Upper lobe of left lung (tissue), 5 donors: ENCODE results near the gene ERMARD.

GRCh38 chr6:167238084-167238483, 53.0 kb upstream of the UNC93A start:
- PRO-cap, 2 experiments, result no peak in any of the 2 experiments
- RAMPAGE, long total RNA, 4 experiments, result no peak in any of the 4 experiments

GRCh38 chr6:167421179-167421696, 96.4 kb downstream of the TTLL2 start:
- PRO-cap, 2 experiments, result no peak in any of the 2 experiments
- RAMPAGE, long total RNA, 4 experiments, result no peak in any of the 4 experiments

- PRO-cap, 2 experiments, result no peak in any of the 2 experiments
- RAMPAGE, long total RNA, 4 experiments, result no peak in any of the 4 experiments
Observed at GRCh38 chr6:167495486-167495864, 170.6 kb downstream of the TTLL2 start.

DNA sequence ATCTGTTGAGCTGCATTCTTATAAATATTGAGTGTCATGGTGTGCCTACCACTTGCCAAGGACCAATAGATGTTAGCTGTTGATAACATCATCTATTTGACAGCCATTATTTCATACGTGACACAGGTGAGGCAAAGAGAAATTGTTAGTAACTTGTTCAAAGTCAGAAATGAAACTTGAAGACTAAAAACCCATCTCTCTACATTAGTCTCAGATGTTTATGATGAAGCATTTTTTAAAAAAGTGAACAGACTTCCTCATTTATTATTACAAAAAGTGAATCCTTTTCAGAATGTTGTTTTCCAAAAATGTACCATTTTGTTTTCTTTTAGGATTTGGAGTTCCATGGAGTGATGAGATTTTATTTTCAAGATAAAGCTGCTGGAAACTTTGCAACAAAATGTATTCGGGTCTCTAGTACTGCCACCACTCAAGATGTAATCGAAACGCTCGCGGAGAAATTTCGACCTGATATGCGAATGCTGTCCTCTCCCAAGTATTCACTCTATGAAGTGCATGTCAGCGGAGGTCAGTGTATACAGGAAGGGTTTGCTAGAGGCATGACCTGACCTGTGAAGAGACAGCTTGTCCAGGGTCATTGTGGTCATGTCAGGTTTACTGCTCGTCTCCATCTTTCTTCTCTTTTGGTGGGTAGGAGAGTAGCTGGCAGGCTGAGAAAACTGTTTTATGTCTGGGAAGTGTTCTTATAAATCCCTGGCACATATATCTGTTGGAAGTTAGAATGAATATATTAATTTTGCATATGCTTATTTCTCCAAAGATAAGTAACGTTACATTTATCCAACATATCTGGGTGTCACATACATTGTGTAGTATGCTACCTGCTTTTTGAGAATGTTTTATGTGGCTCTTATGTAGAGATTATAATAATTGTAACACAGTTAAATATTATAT, 37.8 kb downstream of the AFDN start:
- PRO-cap, 2 experiments, result no peak in any of the 2 experiments
- RAMPAGE, long total RNA, 4 experiments, result no peak in any of the 4 experiments

- PRO-cap, 2 experiments, result no peak in any of the 2 experiments
- RAMPAGE, long total RNA, 4 experiments, result start-site peak on the plus strand in 1 of 4 experiments, at chr6:167943144-167943161 at its widest, 78 reads per replicate
Observed at GRCh38 chr6:167942909-167943535, 54.4 kb upstream of the KIF25 start.

DNA sequence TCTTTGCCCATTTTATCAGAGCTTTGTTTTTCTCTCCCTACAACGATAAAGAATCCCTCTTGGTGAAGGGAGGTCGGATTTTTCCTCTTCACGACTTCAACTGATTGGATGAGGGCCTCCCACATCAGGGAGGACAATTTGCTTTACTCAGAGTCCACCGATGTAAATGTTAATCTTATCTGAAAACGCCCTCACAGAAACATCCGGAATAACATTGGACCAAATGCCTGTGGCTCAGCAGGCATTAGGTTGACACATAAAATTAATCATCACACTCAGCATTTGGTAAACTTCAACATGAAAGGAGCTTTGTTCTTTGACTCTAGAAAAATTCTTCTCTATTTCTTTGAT, 7.3 kb upstream of the DACT2 start:
- PRO-cap, 2 experiments, result no peak in any of the 2 experiments
- RAMPAGE, long total RNA, 4 experiments, result no peak in any of the 4 experiments

DNA sequence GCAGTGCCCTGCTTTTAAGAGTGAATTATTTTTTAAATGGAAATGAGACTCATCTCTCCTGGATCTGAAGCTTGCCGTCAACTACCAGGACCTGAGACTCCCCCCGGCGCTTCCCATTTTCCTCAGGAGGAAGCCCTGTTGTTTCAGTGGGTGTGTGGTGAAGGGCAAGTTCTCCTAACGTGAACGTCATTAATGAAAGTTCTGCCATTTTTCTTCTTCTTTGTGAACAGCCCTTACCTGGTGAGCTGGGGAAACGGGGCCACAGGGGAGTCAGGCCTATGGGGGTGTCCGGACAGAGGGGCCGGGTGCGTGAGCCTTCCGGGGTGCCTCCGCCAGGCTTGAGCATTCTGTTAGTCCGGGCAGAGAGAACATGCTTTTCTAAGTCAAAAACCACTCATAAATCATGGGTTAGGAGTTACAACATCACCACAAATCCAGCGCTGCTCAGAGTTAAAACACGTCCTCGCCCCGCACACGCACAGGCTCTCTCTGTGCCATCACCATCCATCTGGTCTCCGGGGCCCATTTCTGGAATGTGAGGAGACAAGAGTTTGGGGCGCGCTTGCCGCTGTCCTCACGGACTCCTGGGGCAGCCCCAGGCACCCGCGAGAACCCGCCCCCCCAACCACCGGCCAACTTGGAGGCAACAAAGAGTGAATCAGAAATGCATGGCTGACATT, 56.5 kb upstream of the SMOC2 start:
- PRO-cap, 2 experiments, result no peak in any of the 2 experiments
- RAMPAGE, long total RNA, 4 experiments, result no peak in any of the 4 experiments

- PRO-cap, 2 experiments, result no peak in any of the 2 experiments
- RAMPAGE, long total RNA, 4 experiments, result no peak in any of the 4 experiments
Observed at GRCh38 chr6:168388492-168389156, 52.4 kb upstream of the SMOC2 start.

DNA sequence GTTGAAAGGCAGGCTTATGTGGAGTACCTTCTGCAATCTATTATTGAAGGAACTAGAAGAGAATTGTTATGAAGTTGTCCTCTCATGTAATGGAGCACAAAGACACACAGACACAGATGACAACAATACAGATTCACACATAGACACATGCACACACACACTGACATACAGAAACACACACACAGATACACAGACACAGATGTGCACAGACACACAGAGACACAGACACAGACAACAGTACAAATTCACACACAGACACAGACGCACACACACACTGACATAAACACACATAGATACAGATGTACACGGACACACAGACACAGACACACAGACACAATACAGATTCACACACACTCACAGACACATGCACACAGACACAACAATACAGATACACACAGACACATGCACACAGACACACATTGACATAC, 183.4 kb downstream of the SMOC2 start:
- PRO-cap, 2 experiments, result no peak in any of the 2 experiments
- RAMPAGE, long total RNA, 4 experiments, result no peak in any of the 4 experiments

- PRO-cap, 2 experiments, result no peak in any of the 2 experiments
- RAMPAGE, long total RNA, 4 experiments, result no peak in any of the 4 experiments
Observed at GRCh38 chr6:169234763-169235268, 18.8 kb downstream of the THBS2 start.

DNA sequence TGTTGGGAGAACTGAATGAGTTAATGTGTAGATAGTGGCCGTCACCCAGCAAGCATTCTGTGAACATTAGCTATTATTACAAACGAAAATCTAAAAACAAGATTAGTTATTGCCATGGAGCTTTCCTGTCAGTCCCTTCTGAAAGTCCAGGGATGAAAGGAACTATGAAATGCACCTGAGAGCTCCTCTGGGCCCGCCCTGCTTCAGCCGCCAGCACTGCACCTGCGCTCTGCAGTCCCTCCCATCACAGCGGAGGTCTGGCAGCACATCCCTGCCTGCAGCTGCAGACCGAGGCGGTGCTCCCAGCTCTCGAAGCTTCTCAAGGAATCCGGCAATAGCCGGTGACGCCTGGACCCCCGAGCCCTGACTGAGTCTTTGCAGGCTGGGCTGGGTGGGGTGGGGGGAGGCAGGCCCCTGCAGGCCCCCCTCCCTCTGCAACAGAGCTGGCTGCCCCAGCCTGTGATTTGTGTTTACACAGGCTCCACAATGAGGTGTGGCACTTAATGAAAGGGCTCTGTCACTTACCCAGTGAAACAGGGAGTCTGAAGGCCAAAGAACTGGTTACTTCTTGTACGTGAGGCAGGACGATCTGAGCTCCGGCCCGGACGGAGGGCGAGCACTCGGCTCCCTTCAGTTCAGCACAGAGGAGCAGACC, 192.0 kb upstream of the THBS2 start:
- PRO-cap, 2 experiments, result no peak in any of the 2 experiments
- RAMPAGE, long total RNA, 4 experiments, result no peak in any of the 4 experiments

GRCh38 chr6:169452111-169453018, 198.7 kb upstream of the THBS2 start:
- PRO-cap, 2 experiments, result no peak in any of the 2 experiments
- RAMPAGE, long total RNA, 4 experiments, result start-site peak on the minus strand in 1 of 4 experiments, at chr6:169452451-169452466 at its widest, 6 reads per replicate

DNA sequence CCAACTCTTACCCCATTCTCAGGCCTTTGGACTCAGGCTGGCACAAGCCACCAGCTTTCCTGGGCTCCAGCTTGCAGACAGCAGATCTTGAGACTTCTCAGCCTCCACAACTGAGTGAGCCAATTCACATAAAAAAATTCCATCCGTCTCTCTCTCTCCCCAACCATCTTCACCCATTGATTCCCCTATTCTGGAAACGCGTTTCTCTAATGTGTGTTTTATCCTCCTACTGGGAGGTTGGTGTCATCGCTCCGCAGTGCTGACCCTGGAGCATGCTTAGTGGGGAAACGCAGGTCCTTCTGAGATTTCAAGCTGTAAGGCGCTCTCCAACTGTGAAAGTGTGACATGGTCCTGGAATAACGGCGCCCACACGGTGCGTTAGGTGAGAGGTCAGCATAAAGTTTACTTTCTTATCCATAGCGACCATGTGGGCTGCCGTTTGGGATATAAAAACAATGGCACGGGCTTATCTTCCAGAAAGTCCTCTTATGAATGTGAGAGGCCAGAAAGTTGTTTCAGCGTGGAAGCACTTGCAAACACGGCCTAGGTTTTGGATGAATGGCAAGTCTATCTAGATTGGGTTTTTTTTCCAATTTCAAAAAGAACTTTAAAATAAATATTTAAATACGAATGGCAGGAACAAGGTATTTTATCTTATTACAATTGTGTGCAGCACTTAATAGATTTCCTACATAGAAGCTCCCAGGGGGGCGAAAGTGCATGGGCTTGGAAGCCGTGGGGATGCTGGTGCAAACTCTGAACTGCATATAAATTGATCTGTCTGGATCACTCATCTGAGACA, 123.8 kb downstream of the WDR27 start:
- PRO-cap, 2 experiments, result no peak in any of the 2 experiments
- RAMPAGE, long total RNA, 4 experiments, result no peak in any of the 4 experiments

DNA sequence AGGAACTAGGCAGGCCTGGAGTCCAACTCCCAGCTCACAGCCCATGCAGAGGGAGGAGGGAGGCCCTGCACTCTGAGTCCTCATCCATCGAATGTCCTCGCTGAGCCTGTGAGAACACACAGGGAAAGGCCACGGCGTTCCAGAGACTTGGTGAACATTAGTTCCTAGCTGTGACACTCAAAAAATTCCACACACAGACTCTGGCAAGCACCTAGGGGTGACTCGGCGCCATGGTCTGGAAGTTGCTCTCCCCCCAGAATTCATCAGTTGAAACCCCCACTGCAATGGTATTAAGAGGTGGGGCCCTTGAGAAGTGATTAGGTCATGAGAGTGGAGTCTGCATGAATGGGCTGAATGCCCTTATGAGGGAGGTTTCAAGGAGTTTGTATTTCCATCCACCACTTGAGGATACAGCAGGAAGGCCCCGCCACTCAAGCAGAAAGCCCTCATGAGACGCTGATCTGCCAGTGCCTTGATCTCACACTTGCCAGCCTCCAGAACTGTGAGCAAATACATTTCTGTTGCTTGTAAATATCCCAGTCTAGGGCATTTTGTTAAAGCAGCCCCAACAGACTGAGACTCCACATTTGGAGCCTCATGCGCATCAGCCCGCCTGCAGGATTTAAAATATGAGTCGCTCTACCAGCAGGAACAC, 73.9 kb downstream of the WDR27 start:
- PRO-cap, 2 experiments, result no peak in any of the 2 experiments
- RAMPAGE, long total RNA, 4 experiments, result start-site peak on the minus strand in 1 of 4 experiments, centred at position 149 of the sequence, 6 reads per replicate

DNA sequence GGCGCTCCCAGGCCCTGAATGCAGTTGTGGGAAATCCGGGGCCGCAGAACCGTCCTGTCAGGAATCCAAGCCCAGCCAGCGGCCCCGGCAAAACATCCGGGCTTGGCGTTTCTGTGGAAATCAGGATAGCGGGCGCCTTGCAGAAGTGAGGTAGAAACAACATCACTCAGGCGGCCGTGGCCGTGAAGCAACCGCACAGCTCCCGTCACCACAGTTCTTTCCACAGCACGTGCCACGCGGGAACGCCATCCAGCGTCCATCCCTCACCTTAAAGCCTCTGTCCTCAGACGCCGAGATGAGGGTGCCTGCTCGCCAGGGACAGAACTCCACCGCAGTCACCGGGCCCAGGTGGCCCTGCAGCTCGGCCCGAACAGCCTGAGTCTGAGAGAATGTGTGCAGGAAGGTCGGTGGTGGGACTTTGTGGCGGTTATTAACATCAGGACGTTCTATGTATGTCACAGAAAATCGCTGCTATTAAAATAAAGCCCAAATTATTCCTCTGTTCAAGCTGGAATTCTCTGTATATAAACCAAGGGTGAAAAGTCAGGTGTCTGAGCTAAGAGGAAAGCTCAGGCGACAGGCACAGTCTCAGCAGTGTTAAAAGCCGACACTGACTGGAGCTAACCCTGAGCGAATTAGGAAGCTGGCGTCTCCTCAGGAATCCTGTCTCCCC, 34.0 kb downstream of the WDR27 start:
- PRO-cap, 2 experiments, result no peak in any of the 2 experiments
- RAMPAGE, long total RNA, 4 experiments, result no peak in any of the 4 experiments

- PRO-cap, 2 experiments, result peak in 1 of 2 experiments; most common minus-strand start chr6:169670067 (in 1)
- RAMPAGE, long total RNA, 4 experiments, result no peak in any of the 4 experiments
Observed at GRCh38 chr6:169669835-169670316, 32.0 kb downstream of the WDR27 start.

DNA sequence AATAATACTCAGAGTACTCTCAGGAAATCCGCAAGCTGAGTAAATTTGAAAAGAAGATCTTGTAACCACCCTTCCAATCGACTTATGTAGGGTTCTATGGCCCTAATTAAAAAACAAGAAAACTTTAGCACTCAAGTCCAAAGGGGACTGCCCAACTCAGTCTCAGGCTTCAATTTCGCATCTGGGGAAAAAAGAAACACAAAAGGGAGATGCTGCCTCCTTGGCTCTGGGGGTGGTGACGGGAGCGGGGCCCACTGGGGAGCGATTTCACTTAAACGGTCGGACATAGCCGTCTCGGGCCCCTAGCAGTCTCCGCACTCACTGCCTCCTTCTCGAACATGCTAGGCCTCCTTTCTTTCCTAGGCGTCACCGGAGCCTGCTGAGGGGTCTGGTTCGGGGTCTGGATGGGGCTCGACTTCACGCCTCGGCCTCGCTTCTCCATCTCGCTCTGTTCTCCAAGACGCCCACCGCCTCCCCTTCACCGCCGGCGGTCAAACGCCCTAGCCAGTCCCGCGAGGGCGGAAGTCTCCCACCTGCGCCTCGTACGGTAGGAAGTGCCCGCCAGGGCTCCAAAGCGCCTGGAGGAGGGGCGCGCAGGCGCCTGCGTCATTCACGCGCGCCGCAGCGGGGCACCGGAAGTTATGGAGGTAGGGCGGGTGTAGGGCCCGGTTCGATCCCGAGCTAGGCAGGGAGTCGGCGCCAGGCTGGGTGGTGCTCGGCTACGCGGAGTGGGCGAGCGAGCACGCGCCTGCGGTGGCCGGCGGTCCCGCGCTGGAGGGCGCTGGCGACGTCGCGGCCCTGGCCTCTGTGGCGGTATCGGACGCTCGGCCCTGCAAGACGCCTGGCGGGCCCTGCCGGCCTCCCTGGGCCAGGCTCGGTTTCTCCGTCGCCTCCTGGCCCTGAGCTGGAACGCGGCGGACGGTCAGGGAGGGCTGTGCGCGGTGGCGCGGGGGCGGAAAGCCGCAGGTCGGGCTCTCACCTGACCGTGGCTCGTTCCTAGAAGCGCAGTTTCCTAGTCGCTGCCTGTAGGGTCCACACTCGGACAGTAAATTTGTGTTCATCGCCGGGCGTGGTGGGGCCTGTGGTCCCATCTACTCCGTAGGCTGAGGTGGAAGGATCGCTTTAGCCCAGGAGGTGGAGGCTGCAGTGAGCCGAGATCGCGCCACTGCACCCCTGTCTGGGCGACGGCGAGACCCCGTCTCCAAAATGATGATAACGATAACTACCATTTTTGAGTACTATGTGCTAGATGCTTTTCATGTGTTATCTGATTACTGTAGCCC, at the start of gene ERMARD:
TSS of gene ERMARD (plus strand) at position 606 of the 1,283 bp plus-strand sequence.
- PRO-cap, 2 experiments, result peak in 2 of 2 experiments; most common plus-strand start position 688 of the sequence (in 2); most common minus-strand start position 546 of the sequence (in 2)
- RAMPAGE, long total RNA, 4 experiments, result start-site peak on the plus strand in 3 of 4 experiments, centred at positions 613 to 1,093 of the sequence, 7 to 43 reads per replicate; start-site peak on the minus strand in 3 of 4 experiments, centred at positions 523 to 535 of the sequence, 11 to 29 reads per replicate

DNA sequence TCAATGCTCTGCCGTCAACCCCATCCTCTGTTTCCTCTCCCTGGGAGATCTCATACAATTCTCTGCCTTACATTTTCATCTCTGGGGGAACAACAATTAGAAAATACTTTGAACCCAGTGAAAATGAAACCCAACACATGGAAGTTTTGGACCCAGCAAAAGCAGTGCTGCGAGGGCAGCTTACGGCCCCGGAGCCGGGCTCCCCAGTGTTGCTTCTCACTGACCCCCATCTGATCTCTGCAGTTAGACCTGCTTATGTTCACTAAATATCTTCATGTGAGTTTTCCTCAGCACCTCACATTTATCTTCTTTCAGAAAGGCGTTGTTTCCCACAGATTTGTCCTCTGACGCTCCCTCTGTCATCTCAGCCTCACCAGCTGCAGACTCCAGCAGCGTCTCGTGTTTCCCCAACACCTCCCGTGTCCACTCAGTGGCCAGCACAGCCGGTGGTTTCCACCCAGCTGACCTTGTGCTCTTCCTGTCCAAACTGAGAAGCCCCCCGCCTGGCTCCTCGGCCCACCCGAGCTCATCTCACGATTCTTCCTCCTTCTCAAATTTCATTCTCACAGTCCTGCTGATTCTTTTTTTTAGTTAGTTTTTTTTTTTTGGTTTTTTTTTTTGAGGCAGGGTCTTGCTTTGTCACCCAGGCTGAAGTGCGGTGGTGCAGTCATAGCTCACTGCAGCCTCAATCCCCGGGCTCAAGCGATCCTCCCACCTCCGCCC, 12.4 kb downstream of the ERMARD start:
- PRO-cap, 2 experiments, result no peak in any of the 2 experiments
- RAMPAGE, long total RNA, 4 experiments, result no peak in any of the 4 experiments

GRCh38 chr6:169800698-169801108, 49.3 kb downstream of the ERMARD start:
- PRO-cap, 2 experiments, result no peak in any of the 2 experiments
- RAMPAGE, long total RNA, 4 experiments, result no peak in any of the 4 experiments

- PRO-cap, 2 experiments, result no peak in any of the 2 experiments
- RAMPAGE, long total RNA, 4 experiments, result no peak in any of the 4 experiments
Observed at GRCh38 chr6:169868171-169868867, 116.9 kb downstream of the ERMARD start.